Measurements from ENCODE around the gene PARVA.

GRCh38 chr11:10803688-10804897, 4.6 kb downstream of the EIF4G2 start:
- PRO-cap = no peak

DNA sequence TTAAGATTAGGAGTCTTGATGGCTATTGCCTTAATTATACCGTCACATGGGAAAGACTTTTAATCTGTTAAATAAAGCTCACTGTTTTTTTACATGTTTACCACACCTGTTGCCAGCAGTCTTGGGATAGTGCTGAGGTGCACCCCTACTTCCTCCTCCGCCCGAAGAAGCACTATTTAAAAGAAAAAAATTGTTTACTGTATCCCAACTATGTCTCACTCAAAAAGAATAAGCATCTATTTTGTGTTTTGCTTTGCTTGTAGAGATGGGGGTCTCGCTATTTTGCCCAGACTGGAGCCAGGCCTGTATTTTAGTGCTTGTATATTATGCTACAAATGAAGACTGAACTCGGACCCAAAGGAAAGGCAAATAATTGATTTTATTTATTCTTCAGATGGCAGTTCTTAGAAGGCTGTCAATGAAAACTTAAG, 2.0 kb downstream of the EIF4G2 start:
- PRO-cap = no peak

GRCh38 chr11:10807145-10807373, 1.7 kb downstream of the EIF4G2 start:
- PRO-cap = no peak

- PRO-cap = no peak
Measured at GRCh38 chr11:11147965-11148475, 205.0 kb downstream of the CSNK2A3 start.

DNA sequence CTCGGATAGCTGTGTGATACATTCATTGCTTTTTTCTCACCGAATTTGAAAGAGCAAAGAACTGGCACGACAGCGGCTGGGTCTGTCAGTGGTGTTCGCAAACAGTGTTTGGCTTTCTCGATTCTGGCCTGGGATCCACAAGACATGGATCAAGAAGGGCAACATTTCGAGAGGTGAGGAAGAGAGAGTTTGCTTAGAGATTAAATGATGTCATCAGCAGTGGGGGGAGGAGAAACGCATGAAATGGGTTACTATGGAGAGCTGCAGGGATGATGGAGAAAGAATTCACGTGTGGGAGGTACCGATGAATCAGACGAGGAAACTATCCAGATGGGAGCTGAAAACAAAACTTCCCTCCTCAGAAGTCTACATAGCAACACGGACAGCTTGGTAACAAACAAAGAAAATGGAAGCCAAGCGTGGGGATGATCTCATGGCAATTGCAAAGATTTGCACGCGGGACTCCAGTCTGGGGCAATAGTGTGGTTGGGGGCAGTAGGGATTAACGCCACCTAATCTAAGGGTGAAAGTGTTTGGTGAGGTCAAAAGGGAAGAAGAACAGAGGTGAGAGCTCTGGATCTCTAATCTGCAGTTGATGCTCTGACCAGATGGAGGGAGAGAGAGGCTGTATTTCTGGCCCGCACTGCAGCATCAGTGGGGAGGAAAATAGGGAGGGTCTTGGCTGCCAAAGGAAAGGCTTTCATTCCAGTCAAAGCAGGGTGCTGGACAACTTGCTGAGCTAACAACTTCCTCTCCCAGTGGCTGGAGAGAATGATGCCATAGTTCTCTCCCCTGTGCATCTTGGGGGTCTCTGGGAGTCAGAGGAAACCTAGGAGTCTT, 43.3 kb upstream of the CSNK2A3 start:
- PRO-cap = no peak

- PRO-cap = no peak
Measured at GRCh38 chr11:11622681-11623226, 949 bp upstream of the GALNT18 start.

DNA sequence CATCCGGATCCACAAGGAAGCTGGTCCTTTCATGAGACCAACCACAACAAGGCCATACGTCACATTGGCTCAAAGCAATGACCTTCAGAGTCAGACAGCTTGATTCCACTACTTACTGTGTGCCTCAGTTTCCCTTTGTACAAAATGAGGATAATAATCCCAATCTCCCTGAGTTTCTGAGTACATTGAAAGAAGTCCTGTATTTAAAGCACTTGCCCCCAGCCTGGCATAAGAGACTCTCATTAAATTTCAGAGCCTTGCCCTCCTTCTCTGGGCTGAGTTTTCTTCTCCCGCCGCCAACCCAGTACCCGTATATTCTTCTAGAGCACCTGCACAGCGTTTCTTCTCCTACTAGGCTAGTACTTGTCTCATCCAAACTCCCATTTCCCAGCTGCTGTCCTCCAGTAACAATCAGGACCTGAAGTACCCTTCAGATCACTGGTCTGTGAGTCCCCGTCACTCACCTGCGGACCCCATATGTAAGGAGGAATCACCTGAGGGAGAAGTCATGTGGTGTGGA, 81.4 kb upstream of the USP47 start:
- PRO-cap = no peak

DNA sequence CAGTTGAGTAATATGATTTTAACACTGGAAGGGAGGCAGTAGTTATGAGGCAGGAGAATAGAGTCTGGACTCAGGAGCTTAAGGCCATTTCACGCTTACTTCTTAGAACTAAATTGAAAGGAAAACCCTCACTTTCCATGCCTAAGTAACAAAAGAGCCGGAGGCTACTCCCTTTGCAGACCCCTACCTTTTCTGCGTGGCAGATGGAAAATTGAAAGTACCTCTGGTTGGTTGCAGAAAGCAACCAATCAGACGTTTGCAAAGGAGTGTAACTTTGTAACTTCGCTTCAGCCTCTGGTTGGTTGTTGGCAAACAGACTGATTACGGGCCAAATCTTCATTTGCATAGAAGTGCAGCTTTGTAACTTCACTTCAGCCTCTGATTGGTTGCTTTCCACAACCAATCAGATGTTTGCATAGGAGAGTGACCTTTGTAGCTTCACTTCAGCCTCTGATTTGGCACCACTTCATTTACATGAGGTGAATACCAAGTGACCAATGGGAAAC, 15.8 kb downstream of the USP47 start:
- PRO-cap = no peak

DNA sequence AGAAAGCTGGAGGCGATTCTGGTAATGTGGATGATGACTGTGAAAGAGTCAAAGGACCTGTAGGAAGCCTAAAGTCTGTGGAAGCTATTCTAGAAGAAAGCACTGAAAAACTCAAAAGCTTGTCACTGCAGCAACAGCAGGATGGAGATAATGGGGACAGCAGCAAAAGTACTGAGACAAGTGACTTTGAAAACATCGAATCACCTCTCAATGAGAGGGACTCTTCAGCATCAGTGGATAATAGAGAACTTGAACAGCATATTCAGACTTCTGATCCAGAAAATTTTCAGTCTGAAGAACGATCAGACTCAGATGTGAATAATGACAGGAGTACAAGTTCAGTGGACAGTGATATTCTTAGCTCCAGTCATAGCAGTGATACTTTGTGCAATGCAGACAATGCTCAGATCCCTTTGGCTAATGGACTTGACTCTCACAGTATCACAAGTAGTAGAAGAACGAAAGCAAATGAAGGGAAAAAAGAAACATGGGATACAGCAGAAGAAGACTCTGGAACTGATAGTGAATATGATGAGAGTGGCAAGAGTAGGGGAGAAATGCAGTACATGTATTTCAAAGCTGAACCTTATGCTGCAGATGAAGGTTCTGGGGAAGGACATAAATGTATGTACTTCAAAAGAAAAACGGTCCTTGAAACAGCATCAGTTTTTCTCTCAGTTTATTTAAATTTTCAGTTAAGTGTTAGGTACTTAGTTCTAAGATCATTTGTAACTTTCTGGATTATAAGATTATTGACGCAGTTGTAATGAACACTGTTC, 65.7 kb downstream of the DKK3 start:
- PRO-cap = no peak

DNA sequence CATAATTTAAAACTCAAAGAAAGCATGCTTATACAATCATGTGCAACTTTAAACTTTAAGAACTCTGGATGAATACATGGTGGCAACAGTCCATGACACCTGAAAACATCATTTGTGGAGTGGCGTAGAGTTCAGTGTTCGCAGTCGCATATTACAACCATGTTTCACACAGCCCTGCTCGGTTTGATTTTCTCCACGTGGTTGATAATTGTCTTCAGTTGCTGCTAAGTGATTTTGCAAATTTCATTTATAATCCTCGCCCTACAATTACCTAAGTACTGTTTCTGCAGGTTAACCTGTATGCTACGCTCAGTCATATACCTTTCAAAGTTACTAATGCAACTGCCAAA, 45.3 kb downstream of the DKK3 start:
- PRO-cap = no peak

DNA sequence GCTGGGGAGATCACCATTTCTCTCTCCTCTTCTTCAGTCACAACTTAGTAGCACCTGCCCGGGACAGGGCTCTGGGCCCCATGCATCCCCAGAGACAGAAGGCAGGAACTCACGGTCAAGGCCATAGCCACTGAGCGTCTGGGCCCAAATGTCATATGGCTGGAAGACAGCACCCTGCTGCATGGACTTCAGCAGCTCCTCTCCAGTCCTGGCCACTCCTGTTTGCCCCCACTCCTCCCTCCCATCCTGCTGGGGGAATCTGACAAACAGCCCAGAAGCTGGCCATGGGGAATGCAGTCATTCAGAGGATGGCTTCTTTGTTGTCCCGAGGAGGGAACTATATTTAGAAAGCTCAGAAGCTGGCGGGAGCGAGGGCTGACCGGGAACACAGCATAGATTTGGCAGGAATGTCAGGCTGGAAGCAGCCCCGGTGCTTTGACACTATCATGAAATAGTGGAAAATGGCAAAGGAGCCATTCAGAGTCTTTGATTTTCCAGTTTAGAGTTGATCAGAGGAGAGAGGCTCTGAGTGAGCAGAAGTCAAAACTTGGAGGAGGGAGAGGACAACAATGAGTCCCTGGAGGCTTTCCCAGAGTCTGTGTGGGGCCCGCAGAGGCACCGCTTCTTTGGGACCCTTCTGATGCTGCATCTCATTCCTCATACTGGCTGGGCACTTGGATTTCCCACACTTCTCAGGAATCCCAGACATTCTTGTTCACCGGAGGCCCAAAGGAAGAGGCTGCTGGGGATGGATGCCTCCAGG, 34.9 kb downstream of the DKK3 start:
- PRO-cap = no peak

GRCh38 chr11:12005343-12005876, 3.0 kb downstream of the DKK3 start:
- PRO-cap = no peak

DNA sequence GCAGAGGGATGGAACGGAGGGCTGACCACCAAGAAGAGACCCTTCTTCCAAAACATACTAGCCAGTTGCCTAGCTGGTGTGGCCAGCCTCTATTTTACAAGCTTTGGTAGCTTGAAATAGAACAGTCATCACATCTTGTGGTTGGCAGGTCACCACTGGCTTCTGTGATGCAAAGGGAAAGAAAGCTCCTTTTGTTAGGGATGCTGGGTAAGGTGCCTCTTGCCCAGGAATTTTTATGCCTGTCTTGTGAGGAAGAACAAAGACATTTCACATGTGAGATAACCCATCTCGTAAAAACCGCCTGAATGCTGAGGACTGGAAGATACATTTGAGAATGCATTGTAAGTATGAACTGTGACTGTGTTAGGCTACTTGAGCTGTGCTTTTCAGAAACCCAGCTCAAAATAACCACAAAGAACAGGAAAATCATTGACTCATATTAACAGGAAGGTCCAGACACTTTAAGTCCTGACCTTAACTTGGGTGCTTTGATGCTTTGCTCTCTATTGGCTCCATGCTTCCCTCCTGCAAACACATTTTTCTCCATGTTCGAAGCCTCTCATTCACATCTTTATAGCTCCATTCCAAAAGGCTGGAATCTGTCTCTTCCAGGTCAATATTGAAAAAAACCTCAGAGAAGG, 53.8 kb downstream of the MICAL2 start:
- PRO-cap = no peak

DNA sequence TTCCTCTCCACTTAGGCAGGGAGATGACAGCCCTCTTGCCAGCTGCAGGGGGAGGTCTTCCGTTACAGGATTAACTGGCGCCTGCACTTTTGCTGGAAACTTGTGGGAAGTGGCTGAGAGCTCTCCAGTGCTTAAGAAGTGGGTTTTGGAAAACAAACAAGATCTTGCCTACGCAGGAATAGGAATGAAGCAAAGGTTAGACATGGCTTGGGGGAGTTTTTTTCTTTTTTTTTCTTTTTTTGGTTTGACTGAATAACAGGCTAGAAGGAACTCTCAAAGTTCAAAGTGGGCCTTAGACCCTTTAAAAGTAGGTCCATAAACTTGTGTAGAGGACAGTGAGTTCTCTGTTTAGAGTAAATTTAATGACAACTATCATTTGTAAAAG, 75.6 kb downstream of the MICAL2 start:
- PRO-cap = no peak

GRCh38 chr11:12207822-12208477, 97.6 kb downstream of the MICAL2 start:
- PRO-cap = no peak

DNA sequence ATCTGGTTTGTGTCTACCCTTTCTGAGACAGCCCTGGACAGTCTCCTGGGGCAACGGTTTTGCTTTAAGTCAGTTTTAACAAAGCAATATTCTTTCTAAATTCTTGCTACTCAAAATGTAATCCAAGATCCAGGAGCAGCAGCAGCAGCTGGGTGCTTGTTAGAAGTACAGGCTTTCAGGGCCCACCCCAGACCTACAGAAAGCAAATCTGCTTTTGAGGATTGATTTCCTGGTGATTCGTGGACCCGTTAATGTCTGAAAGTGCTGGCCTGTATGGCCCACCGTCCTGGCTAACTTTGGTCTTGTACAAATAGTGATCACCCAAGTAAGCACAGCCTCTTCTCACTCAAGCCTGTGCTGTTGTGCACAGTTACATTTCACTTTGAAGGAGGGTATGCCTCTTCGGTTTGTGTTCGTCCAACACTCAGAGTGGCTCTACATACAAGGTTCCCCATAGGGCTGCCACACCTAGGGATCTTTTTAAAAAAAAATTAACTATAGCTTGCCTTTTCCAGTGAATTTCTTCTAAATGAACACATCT, 127.3 kb downstream of the MICAL2 start:
- PRO-cap = no peak

DNA sequence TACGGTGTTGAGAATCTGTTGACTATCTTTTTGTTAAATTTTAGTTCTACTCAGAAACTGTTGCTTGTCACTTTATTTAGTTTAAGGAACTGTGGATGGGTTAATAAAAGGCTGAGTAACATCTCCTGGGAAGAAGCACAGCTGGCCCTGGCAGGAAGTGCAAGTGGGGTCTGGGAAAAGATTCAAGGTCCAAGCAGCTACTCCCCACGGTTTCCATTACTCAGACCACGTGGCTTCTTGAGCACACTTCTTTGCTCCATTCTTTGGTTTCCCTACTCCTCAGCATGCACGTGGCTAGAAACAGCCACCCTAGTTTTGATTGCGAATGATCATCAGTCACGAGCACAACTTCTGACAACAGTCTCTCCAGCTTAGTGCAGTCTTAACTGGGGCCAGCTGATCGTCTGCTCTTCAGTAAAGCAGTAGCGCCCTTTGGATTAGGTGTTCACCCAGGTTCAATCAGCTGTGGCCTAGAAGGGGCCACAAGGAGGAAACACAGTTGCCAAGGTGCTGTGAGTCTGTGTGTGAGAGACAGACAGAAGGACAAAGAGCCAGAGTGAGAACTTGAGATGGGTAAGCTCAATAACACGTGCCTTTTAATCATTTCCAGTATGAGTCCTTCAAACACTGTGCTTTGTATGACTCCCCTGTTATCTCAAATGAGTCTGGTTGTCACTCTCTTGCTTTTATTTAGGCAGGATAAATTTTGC, 1.1 kb upstream of the PARVA start:
- PRO-cap = no peak

DNA sequence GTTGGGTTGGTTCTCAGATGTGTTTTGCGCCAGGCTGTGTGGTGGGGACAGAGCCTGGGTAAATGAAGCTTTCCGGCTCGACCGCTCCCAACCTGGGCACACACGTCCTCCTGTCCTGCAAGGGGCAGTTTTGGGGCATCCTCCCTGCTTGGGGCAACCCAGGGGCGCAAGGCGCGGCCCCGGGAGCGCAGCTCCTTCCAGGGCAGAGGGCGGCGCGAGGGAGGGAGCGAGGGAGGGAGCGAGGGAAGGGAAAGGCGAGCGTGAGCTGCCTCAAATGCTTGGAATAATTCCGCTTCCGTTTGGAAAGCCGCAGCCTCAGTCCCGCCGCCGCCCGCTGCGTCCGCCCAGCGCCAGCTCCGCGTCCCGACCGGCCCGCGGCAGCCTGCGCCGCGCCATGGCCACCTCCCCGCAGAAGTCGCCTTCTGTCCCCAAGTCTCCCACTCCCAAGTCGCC, at the start of gene PARVA:
Gene PARVA, plus strand, starts transcription at position 318 of the 453 bp plus-strand sequence.
- PRO-cap = bidirectional peak, plus-strand start at position 318 of the sequence, minus-strand start at position 223 of the sequence

- PRO-cap = no peak
Measured at GRCh38 chr11:12388151-12388698, 10.9 kb downstream of the PARVA start.

DNA sequence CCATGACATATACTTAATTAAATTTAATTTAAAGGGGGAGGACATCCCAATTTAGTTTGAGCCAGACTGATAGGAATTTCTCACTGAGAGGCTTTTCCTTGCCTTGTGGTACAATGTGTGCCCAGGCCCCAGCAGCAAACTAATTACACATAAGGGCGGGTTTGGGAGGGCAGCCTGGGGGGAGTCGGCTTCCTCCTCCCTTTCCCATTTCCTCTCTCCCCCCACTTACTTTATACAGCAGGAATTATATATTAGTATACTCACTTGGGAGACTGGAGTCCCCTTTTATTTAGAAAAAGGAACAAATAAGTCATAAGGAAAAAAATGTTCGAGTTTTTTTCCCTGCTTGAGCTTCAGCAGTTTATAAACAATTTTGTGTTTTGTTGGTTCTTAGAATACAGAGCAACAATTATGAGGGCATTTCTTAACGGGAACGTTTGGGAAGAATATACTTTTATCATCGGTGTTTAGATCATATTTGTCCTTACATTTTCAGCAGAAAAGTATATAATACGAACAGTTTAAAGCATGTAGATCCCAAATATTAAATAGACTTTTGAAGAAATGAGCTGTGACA, 3.1 kb downstream of the TEAD1 start:
- PRO-cap = no peak

Measured in mesothelial cell of epicardium (in vitro differentiated cells).